ENCODE results near the gene LMBR1.

- PRO-cap, 2 experiments: no peak in any of the 2 experiments
Measured at GRCh38 chr7:155921991-155922244, 109.7 kb upstream of the SHH start.

DNA sequence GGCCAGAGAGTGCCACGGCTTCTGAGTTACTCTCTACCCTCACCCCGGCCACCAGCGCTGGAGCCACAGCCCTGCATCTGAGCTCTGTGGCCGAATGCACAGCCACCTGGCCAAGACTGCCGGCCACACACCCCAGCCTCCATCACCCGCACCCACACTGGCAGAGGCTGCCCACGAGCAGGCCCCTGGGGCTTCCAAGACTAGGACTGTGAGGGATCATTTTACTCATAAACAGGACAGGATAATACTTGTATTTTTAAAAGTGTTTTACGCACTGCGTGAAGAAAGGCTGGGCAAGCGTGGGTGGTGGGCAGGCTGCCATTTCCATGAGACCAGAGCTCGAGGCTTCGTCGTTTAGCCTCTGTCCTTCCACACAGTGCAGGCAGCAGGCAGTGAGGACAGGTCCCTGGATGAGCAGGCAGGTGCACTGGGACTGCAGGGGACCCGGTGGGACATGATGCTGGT is 35.6 kb upstream of the RNF32 start:
- PRO-cap, 2 experiments: no peak in any of the 2 experiments

GRCh38 chr7:156892892-156893937 is at the start of gene LMBR1:
Gene LMBR1, minus strand, starts transcription at chr7:156893183.
- PRO-cap, 2 experiments: peak in 2 of 2 experiments; most common plus-strand start chr7:156893398 (in 2); most common minus-strand start chr7:156893179 (in 2)

DNA sequence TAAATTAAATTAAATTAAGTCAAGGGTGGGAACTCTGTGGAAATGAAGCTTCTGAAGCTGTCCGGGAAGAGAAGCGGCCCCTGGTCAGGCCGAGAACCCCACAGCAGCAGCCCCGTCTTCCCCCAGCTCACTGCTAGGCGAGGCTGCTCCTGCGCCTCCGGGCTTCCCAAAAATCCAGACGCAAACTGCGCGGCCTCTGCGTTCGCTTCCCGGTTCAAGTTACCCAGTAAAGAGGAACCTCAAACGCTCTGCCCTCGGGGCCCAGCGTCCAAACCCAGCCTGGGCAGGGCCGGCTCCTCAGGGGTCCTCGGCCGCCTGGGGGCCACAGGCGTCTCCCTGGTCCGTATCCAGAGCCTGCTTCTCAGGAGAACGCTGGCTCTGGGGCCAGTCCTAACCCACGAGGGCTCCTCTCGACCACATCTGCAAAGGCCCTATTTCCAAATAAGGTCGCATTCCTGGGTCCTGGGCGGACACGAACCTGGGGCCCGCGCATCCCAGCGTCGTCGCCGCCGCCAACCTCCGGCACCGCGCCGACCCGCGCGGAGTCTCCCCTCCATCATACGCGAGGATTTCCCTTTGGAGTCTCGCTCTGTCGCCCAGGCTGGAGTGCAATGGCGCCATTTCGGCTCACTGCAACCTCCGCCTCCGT is 747 bp upstream of the NOM1 start:
- PRO-cap, 2 experiments: no peak in any of the 2 experiments

DNA sequence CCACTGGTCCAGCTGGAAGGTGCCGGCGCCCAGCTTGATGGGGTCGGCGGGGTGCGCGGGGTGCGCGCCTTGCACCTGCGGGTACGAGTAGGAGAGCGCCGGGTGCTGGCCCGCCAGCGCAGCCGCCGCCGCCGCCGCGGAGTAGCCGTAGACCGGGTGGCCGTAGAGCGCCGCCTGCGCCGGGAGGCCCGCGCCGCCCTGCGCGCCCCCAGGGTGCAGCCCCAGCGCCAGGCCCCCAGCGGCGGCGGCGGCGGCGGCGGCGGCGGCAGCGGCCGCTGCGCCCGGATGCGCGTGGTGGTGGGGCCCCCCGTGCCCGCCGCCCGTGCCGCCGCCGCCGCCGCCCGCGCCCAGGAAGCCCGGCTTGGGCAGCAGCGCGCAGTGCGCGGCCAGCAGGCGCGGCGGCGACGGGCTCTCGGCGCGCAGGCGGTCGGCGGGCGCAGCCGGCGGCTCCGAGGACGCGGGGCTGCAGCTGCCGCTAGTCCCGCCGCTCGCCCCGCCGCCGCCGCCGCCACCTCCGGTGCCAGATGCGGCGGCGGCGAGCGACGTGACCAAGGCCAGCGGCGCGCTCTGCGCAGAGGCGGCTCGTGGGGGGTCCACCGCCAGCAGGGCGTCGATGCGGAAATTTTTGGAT is 636 bp downstream of the MNX1 start:
- PRO-cap, 2 experiments: no peak in any of the 2 experiments

DNA sequence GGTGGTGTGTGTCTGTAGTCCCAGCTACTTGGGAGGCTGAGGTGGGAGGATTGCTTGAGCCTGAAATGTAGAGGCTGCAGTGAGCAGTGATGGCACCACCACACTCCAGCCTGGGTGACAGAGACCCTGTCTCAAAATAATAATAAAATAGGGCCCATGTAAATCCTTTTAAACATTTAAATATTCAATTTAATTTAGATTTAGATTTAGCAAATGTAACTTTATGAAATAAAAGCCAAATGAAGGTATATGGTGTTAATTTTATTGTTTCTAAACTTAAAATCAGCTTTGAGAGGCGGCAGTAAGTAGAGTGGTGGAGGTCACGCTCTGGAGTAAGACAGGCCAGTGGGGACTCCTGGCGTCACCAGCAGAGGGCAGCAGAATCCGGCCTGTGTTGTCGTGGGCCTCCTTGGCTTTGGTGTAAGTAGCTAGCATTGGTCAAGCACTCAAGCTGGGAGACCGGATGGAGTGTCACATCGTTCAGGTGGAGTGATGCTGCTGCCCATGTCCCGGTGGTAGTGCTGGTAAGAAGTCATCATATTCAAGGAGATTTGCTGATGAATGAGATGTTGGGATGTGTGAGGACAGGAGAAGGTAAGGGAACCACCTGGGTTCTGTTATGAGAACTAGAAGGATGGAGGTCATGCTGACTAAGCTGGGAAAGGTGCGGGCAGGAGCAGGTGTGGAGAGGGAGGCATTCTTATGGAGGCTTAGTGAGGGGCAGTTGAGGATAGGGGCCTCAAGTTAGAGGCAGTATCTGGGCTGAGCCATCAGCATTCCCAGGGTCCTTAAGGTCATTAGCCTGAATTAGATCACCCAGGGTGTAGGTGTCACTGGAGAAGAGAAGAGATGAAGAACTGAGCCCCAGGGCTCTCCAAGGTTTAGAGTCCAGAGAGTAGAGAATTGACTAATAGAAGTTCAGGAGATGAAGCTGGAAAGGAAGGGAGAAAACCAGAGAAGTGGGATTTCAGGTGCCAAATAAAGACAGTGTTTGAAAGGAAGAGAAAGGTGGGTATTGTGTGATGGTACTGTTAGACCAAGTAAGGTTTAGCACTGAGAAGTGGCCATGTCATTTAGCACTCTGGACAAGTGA is 98.5 kb upstream of the DNAJB6 start:
- PRO-cap, 2 experiments: no peak in any of the 2 experiments

DNA sequence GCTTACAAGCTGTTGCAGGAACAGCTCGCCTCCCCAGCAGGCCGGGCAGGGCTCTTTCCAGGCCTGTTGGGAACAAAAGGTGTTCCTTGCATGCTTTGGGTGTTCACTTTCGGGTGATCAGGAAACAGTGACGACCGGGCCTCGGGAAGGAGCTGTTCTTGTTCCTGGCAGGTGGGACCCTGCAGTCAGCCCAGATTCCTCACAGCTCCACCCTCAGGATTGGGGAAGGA is 50.7 kb upstream of the DNAJB6 start:
- PRO-cap, 2 experiments: no peak in any of the 2 experiments

DNA sequence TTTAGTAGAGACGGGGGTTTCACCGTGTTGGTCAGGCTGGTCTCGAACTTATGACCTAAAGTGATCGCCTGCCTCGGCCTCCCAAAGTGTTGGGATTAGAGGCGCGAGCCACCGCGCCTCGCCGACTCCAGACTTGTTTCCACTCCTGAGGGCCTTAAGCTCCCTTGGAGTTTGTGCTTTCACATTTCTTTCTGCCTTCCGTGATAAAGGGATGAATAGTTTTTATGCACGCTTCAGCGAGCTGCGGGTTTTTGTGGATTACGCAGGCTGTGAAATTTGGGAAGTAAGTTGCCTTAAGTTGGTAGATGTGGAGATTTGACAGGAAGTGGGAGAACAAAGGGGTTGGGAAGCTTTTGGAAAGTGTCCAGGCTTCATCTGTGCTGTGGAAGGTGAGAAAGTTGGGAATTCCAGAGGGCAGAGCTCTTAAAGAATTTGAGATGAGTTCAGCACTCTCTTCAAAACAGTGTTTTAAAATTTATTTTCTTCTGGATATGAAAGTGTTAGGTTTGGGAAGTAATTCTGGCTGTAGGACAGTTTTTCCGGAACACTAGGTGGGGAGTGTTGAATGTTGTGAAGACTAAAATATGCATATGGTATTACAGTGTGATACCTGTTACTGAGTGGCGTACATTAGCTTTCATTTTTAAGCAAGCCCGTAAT is 1.8 kb downstream of the DNAJB6 start:
- PRO-cap, 2 experiments: no peak in any of the 2 experiments

GRCh38 chr7:157357911-157358556 is 21.2 kb downstream of the DNAJB6 start:
- PRO-cap, 2 experiments: peak in 1 of 2 experiments; most common plus-strand start chr7:157358376 (in 1); most common minus-strand start chr7:157358173 (in 1)

GRCh38 chr7:157359677-157360265 is 23.0 kb downstream of the DNAJB6 start:
- PRO-cap, 2 experiments: no peak in any of the 2 experiments

DNA sequence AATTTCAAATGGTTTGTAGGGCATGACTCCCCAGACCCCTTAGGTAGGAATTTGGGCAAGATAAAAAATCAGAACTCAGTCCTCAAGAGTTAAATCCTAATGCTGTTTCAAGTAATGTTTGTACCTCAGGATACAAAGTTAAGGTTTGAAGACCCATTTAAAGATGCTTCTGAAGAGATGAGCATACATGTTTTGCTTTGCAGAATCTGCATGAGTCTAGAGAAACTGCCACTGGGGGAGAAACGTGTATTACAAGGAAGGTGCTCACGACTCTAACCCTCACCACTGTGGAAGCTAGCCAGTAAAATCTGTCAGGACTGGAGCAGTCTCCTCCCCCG is 40.4 kb downstream of the DNAJB6 start:
- PRO-cap, 2 experiments: no peak in any of the 2 experiments

GRCh38 chr7:157388189-157388696 is 51.4 kb downstream of the DNAJB6 start:
- PRO-cap, 2 experiments: no peak in any of the 2 experiments

DNA sequence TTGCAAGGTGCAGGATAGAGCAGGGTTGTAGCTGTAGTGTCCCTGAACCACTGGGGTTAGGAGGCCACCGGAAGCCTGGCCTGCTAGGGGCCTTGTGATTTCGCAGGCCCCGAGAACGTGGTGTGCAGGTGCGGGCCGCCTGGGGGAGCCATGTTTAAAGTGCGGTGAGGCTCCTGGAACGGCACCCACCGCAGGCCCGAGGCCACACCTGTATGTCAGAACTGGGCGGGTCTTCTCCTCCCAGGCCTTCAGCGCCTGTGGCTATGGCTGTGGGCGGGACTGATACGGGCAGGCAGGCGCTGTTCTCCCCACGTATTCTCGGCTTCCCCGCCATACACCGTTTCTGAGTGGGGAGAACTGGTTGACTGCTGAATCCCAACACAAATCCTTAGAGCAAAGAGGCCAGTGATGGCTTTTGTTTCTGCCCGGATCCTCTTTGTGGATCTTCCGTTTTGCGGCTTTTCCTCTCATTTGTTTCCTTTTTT is 74.8 kb downstream of the DNAJB6 start:
- PRO-cap, 2 experiments: no peak in any of the 2 experiments

- PRO-cap, 2 experiments: no peak in any of the 2 experiments
Measured at GRCh38 chr7:157412039-157412534, 75.3 kb downstream of the DNAJB6 start.

- PRO-cap, 2 experiments: no peak in any of the 2 experiments
Measured at GRCh38 chr7:157568416-157569497, 232.0 kb downstream of the DNAJB6 start.

DNA sequence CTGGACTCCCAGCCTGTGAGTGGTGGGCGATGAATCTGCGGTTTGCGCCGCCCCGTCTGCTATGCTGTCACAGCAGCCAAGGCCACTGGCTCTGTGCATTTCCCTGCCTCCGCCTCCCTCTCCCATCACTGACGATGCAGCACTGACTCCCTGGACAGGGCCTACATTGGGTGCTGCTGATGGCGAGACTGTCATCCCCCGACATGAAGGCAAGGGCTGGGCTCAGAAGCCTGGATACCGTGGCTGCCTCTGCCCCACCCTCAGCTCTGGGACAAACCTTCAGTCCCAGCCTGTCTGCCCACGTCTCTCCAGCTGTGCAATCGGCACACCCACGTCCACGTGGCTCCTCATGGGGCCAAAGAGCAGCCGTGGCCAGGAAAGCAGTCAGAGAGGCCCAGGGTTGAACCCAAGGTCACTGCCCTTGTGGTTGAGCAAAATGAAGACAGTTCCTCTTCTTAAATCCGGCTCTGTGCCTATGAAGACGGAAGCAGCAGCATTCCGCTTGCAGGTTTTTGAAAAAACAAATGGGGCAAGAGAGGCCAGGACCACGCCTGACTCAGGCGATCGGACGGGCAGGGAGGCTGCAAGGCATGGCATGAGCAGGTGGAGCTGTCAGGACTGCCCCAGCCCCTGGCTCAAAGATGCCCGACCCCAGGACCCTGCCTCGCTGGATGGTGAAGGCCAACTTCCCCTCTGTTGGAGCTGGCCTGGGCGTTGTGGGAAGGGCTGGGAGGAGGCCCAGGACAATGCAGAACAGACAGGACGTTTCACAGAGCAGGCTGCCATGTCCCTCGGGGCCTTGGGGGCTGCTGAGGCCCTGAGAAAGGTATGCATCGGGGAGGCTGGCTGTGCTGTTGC is 517.5 kb downstream of the DNAJB6 start:
- PRO-cap, 2 experiments: no peak in any of the 2 experiments

- PRO-cap, 2 experiments: no peak in any of the 2 experiments
Measured at GRCh38 chr7:157891045-157891427, 554.2 kb downstream of the DNAJB6 start.

DNA sequence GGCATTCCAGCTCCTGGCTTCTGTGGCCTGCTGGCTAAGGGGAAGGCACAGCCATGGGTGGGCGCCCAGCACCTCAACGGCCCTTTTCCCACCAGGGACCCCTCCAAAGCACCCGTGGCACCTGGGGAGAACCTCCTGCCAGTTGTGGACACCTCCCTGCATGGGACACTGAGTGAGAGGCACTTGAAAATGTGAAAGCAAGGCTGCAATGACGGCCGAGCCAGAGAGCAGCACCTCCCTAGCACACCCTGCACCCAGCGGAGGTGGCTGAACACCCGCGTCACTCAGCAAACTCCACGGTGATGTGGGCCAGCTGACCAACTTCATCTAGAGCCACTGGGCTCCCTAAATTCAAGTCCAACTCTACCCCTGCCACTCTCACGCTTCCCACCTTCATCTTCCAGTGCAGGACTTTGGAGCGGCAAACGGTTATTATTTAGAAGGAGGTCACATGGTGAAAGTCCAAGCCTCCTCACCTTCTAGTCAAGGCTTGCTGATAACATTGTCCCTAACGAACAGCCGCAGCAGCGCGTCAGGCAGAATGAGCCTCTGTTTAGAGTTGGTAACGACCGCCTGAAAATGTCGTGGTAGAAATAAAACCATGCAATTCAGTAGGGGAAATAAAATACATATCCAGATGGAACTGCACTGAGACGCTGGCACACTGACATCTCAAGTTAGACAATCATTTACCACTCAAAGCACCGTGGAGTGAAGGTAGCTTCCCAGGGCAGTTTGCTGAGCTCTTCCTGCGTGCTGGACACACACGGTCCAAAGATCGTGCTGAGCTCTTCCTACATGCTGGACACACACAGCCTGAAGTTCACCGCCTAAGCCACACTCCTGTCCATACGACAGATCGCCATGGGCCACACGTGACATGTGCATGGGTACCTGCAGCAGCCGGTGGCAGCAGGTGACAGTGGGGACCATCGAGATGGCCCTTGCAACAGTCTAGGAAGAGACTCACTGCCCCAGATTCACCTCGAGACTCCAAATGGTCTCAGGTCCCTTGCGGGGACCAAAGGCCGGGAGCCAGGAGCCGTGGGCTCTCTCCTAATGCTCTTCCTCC is 323.6 kb downstream of the PTPRN2 start:
- PRO-cap, 2 experiments: no peak in any of the 2 experiments

DNA sequence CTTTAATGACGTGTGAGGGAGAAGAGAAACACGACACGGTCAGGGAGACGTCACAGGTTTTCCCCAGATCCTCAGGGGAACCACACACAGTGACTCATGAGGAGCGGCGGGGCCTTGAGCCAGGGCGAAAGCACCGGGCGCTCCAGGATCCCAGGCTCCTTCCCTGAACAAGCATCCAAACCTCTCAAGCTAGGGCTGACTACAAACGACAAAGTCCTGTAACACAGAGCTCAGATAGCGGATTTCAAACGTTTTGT is 155.5 kb downstream of the PTPRN2 start:
- PRO-cap, 2 experiments: no peak in any of the 2 experiments

DNA sequence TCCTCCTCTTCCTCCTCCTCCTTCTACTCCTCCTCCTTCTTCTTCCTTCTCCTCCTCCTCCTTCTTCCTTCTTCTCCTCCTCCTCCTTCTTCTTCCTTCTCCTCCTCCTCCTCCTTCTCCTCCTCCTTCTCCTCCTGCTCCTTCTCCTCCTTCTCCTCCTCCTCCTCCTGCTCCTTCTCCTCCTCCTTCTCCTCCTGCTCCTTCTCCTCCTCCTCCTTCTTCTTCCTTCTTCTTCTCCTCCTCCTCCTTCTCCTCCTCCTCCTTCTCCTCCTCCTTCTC is 13.0 kb upstream of the NCAPG2 start:
- PRO-cap, 2 experiments: no peak in any of the 2 experiments

All from psoas muscle (tissue), 2 donors.